Metastatic Pancreatic Carcinoma in the Ovary (tissue), 1 donor: ENCODE measurements around the gene MAPK8IP3.

- PRO-cap: no peak
These were observed 68.8 kb downstream of the LMF1 start for GRCh38 chr16:901990-902328.

DNA sequence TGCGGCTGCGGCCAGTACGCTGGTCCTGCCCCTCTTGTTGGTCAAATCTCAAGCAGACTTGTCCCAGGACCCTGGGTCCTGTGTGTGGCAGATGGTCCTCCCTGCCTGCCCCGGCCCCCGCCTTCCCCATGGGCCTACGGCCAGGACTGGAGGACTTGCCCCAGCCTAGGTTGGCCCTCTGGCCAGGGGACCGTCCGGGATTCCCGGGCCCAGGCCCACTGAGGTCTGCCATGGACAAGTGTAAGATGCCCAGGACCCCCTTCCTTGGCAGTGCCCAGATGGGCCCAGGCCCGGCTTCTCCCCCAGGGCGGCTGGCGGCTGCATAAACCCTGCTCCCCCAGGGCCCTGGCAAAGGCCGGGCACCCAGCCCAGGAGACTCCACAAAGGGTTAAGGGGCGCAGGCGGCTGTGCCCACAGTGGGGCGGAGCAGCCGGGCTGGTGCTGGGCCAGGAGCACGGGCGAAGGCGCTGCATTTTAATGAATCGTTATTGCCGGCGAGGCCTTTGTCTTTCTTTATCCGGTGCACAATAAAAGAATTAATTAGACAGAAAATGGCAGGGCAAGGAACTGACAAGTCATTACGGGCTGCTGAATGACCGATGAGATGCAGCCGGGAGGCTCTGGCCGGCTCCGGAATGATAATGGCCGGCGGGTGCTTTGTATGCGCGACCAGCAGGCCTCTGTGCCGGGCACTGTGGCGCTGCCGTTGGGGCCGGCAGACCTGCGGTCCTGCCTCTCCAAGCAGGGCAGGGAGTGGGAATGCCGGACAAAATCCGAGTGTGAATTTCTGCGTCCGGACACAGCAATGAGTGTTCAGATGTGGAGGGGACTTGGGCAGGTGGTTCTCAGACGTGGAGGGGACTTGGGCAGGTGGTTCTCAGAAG is 9.2 kb downstream of the SOX8 start:
- PRO-cap: no peak

DNA sequence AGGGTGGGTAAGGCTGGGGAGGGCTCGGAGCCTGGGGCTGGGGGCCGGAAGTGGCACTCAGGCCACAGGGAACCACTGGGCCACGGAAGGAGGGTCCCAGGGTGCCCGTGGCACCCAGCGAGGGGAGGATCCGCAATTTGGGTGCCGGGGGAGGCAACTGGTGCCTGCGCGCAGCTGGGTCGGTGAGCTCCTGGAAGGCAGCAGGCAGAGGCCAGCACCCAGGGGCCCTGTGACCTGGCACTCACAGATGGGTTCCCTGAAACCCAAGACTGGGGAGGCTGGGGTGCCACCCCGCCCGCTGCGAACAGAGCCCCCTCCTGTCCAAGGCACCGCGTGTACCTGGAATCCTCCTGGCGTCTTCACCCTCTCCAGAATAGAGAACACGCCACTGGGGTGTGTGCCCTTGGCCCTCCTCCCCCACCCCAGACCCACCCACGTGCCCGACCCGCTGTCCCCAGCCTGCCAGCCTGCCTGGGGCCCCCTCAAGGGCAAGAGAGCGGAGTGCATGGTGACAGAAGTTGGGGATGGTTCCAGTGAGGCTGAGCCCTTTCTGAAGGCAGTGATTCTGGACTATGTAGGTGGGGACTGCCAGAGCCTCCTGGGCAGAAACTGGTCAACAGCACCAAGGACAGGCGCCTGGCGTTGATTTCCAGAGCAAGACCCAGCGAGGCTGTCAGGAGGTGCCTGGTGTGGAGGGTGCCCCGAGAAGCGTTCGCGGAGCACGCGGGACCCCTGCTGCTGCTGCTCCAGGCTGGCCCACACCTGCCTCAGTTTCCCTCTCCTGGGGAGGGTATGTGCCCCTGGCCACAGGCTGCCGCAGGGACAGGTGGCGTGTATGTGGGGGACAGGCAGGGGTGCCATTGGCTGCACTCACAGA is 918 bp downstream of the SSTR5 start:
- PRO-cap: no peak

GRCh38 chr16:1172762-1173078 is 19.8 kb downstream of the CACNA1H start:
- PRO-cap: unidirectional peak, minus-strand start at chr16:1172911

- PRO-cap: bidirectional peak, plus-strand start at chr16:1193344, minus-strand start at chr16:1193125
These were observed 31.9 kb downstream of the TPSG1 start for GRCh38 chr16:1192937-1193896.

DNA sequence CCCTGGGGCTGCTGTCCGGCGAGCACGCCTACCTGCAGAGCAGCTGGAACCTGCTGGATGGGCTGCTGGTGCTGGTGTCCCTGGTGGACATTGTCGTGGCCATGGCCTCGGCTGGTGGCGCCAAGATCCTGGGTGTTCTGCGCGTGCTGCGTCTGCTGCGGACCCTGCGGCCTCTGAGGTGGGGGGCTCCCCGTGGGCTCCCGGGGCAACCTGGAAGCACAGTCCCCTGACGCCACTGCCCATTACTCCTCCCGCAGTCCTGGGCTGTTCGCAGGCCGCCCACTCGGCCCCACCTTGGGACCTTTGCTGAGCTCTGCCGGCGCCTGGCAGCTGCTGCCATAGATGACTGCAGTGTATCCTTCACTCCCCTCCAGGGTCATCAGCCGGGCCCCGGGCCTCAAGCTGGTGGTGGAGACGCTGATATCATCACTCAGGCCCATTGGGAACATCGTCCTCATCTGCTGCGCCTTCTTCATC is 14.2 kb downstream of the TPSG1 start:
- PRO-cap: no peak

DNA sequence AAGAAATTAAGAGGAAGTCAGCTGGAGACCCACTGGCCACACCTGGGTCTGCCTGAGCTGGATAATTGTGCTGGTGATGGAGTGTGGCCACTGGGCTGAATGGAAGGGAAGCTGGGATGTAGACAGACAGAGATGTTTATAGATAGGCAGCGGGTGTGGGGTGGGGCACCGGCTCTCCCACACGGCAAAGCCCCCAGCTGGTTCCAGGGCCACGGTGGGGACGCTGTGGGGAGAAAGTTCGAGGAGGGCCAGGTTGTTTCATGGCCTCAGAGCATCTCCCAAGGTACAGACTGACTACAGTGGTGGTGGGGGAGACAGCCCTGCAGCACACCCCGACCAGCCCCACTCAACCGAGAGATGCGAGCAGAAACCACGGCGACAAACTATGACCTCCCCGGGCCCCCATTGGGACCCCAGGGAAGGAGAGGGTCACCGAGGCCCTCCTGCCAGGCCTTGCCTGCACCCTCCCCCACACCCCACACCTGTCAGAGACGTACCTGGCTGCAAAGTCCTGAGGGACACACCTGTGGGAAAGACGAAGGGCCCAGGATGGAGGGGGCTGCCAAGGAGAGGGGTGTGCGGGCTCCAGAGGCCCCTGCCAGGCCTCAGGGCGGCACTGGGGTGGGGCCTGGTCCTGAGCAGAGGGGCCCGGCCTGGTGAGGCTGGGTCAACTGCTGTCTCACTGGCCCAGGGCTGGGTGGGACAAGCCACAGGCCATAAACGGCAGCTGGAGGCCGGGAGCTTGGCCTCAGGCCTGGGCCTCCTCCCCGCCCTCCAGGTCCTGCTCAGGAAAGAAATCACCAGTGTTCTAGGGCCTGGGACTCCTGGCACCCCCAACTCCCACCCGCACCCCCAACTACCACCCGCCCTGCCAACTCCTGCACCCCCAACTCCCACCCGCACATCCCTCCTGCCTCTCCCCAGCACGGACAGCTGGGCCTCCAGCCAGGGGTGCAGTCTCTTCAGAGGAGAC is 677 bp downstream of the TPSG1 start:
- PRO-cap: no peak

GRCh38 chr16:1225592-1226181 is 619 bp upstream of the TPSG1 start:
- PRO-cap: no peak

GRCh38 chr16:1299270-1300194 is 9.9 kb upstream of the UBE2I start:
- PRO-cap: unidirectional peak, minus-strand start at chr16:1299563

- PRO-cap: no peak
These were observed 22.2 kb downstream of the UNKL start for GRCh38 chr16:1392397-1392647.

DNA sequence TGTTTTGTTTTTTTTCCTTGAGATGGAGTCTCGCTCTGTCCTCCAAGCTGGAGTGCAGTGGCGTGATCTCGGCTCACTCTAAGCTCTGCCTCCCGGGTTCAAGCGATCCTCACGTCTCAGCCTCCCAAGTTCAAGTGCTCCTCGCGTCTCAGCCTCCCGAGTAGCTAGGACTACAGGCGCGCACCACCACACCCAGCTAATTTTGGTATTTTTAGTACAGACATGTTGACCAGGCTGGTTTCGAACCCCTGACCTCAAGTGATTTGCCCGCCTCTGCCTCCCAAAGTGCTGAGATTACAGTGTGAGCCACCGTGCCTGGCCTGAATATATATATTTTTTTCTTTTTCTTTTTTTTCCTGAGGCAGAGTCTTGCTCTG is 18.3 kb downstream of the UNKL start:
- PRO-cap: no peak

DNA sequence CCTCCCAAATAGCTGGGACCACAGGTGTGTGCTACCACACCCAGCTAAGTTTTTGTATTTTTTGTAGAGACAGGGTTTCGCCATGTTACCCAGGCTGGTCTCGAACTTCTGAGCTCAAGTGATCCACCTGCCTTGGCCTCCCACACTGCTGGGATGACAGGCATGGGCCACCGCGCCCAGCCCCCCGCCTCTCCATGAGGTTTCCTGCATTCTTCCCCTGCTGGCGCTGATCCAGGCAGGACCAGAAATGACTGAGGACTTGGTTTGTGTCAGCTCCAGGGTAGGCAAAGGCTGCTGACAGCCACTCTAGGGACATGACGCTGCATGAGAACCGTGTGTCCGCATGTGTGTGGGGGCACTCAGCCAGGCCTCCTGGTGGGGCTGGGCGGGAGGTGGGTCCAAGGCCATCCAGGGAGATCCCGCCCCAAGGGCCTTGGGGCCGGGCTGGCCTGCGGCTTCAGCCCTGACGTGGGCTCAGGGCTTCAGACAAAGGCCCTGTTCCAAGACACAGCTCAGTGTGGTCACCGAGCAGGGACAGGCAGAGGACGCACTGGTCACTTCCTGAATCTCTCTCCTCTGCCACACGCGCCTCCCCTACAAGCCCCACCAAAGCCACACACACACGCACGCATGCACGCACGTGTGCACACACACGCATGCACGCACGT is 5.6 kb upstream of the TMEM204 start:
- PRO-cap: no peak

- PRO-cap: no peak
These were observed 2.5 kb downstream of the CRAMP1 start for GRCh38 chr16:1614457-1615210.

- PRO-cap: unidirectional peak, plus-strand start at chr16:1705695; bidirectional peak, plus-strand start at chr16:1706229, minus-strand start at chr16:1706045
These were observed at the start of gene MAPK8IP3 for GRCh38 chr16:1705615-1706698. Gene MAPK8IP3, plus strand, starts transcription at chr16:1706195.

GRCh38 chr16:1708671-1709328 is 2.8 kb downstream of the MAPK8IP3 start:
- PRO-cap: no peak

GRCh38 chr16:1768427-1769167 is 2.7 kb downstream of the NME3 start:
- PRO-cap: no peak

DNA sequence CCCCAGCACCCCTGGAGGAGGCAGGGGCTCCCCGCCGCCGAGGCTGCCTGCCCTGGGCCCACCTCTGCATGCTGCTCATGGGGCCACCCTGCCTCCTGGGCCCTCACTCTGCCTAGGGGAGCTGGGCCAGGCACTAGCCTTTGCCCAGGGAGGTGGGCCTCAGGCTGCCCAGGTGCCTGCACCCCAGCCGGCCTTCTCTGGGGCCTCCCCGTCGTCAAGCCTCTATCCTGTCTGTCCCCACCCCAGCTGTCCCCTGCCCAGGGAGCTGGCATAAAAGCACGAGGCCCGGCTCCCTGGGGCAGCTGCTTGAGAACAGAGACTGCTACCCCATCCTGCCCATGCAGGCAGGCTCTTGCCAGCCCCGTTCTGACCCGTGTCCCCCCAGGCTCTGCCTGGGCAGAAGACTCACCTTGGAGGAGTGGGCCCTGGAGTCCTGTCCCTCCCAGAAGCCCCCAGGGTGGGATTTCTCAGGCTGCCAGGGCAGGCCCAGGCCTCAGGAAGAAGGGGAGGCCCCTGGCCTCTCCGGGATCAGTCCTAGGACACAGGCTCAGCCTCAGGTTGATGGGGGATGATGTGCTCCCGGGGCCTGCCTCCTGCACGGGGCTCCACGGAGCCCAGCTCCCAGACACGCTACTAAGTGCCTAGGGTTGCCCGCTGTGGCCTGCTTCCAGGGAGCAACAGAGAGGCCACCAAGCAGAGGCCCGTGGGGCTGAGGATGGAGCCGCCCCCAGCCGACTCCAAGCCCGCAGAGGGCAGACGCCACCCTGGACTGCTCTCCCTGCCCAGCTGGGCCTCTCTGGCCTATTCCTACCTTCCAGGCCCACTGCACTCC is 2.0 kb downstream of the NME3 start:
- PRO-cap: no peak

DNA sequence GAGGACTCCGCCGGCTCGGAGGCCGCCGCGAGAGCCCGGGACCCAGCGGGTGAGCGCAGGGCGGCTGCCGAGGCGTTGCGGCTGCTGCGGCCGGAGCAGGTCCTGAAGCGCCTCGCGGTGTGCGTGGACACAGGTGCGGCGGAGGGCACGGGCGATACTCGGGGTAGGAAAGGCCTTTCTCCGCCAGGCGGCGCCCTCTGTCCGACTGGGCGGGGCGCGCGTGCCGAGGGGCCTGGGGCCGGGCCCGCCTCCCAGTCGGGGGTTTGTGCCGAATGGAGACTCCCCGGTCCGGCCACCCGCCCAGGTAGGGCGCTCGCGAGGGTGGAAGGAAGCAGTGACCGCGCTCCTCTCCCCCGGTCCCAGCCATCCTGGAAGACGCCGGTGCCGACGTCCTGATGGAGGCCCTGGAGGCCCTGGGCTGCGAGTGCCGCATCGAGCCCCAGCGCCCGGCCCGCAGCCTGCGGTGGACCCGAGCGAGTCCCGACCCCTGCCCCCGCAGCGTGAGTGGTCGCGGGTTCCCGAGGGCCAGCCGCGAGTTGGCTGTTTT is 481 bp upstream of the MRPS34 start:
- PRO-cap: no peak

- PRO-cap: no peak
These were observed 3.7 kb upstream of the MRPS34 start for GRCh38 chr16:1776360-1777326.

GRCh38 chr16:1781495-1782269 is 689 bp downstream of the SPSB3 start:
- PRO-cap: no peak